Ureter (tissue), 1 donor: ENCODE data around the gene GAL3ST2.

DNA sequence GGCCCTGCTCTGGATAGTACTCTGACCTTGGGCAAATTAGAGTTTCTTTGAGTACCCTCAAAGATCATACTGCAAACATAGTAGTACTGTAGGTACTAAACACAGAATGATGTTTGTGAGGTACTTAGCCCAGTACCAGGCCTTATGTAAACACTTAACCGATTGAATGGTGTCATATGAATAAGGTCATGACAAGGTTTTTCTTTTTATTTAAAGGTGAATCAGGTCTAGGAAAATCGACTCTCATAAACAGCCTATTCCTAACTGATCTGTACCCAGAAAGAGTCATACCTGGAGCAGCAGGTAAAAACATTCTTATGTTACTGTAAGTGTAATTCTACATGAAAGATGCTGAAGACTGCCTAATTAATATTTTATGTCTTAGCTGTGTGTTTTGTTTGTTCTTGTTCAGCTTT, 19.2 kb downstream of the SEPTIN2 start:
- PRO-cap = no peak

DNA sequence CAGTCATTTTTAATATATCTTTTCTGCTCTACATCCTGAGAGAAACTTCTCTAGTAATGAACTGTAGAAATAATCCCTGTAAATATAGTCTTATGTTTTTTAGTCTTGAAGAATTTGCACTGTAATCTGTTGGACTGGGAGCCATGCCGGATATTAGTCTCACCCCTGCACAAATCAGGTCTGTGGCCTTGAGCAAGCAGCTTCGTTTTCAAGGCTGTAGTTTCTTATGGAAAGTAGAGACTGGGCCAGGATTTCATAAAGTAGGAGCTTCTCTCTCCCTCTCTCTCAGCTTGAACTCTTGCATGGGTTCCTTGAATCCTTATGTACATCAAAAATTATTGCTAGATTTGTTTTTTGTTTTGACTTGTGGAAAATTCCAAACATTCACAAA, 8.7 kb downstream of the FARP2 start:
- PRO-cap = no peak

DNA sequence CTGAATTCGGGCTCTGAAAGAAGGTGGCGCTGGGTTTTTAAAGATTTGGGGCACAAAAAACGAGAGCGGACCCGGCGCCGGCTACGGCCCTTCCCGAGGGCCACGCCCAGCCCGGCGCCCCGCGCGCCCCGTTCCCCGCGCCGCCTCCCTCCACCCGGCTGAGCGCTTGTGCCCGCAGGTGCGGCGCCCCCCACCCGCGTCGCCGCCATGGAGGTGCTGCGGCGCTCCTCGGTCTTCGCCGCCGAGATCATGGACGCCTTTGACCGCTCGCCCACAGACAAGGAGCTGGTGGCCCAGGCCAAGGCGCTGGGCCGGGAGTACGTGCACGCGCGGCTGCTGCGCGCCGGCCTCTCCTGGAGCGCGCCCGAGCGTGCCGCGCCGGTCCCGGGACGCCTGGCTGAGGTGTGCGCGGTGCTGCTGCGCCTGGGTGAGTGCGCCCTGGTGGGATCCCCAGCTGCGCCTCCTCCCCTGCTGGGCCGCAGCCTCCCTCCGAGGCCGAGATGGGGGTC, 786 bp downstream of the BOK start:
- PRO-cap = bidirectional peak, plus-strand start at position 381 of the sequence, minus-strand start at position 104 of the sequence

DNA sequence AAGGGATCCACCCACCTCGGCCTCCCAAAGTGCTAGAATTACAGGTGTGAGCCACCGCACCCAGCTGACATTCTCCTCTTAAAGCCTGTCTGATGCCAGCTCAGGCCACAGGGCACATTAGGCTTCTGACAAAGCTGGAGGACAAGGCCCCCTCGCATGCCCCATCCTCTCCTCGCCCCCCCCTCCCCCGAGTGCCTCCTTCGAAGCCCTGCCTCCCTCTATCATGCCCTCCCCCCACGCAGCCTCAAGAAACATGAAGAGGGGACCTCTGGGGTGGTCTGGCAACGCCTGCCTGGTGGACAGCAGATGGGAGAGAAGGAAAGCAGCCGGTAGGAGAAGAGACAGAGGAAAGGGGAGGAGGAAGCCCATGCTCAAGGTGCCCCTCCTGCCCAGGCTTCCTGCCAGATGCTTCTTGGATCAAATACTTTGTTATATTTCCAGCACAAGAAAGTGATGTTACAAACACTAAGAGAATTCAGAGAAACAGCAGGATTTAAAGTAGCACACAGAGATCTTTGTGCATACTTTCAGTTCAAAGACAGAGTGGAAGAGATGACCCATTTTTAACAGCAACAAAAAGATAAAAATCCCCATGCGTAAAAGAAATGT, 18.9 kb downstream of the BOK start:
- PRO-cap = no peak

DNA sequence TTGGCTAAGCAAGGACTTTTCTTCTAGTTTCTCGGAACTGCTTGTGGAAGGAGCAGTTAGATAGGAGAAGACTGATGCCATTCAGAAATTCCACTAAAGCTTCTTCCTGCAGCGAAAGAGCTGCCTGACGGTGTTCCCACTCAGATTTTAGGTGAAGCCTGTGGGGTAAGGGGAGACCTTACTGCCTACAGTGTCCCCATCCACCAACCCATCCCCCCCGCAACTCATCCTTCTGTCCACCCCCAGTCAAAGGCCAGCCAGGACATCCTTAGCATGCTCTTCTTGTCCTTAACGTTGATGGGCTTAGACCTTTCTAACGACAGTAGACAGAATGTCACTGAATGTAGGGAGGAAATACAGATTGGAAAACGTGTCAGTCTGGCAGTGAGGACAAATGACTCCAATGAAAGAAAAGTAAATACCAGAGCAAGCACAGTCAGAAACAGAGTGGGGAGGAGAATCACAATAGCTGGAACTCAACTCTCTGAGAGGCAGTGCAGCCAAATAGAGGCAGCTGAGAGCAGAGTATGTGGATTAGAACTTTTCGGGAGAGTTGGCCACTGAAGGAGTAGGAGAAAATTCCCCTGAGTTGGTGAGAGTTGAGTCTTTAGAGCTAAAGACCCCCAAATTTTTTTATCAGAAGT, 24.2 kb downstream of the ATG4B start:
- PRO-cap = no peak

DNA sequence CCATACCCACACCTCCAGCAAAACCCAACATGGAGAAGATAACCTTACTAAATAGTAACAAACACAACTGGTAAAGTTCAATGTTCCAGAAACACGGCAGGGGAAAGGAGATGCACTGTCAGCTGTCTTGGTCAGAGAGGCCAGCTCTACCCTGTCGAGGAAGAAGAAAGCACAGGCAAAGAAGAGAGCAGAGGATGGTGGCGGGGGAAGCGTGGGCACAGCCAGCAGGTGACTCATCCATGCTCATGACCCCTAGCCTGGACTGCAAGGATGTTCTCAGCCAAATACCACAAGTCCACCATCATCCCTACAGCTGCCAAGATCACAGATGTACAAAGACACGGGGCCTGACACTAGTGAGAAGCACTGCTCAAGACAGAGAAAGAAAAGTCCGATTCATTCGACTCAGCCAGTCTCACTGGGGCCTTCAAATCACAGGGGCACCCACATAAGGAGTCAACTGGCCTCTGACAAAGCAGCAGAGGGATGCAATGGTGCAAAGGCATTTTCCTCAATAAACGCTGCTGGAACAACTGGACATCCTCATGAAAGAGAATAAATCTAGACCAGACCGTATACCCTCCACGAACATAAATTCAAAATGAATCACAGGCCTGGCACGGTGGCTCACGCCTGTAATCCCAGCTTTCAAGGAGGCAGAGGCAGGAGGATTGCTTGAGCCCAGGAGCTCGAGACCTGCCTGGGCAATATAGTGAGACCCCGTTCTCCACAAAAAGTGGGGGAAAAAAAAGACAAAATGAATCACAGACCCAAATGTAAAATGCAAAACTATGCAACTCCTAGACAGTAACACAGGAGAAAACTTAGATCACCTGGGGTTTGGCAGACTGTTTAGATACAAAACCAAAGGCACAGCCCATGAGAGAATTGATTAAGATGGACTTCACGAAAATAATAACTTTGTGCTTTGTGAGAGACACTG, 5.5 kb downstream of the DTYMK start:
- PRO-cap = no peak

DNA sequence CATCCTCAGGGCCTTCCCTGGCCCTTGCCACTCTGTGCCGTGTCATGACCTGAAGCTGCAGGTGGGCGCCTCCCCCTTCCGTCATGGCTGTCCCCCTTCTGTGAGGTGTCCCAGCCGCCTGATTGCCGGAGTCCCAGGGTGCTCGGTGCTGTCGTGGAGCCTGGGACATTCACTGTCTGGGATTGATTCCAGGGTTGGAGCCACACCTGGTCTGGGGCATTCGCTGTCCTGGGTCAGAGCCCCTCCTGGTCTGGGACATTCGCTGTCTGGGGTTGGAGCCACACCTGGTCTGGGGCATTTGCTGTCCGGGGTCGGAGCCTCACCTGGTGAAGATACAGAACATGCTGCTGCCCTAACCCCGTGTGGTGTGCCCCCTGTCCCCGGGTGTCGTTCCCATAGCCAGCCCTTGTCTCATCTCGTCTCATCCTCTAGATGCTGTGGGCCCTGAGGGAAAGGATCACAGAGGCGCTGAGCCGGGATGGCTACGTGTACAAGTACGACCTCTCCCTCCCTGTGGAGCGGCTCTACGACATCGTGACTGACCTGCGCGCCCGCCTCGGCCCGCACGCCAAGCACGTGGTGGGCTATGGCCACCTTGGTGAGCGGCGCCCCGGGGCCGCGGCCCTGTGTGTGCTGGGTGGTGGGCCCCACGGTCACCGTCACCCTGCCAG, 21.1 kb upstream of the GAL3ST2 start:
- PRO-cap = no peak

- PRO-cap = no peak
Measured at GRCh38 chr2:241758924-241759420, 17.6 kb upstream of the GAL3ST2 start.

- PRO-cap = bidirectional peak, plus-strand start at chr2:241771745, minus-strand start at chr2:241771452
Measured at GRCh38 chr2:241771163-241772112, 5.2 kb upstream of the GAL3ST2 start.

DNA sequence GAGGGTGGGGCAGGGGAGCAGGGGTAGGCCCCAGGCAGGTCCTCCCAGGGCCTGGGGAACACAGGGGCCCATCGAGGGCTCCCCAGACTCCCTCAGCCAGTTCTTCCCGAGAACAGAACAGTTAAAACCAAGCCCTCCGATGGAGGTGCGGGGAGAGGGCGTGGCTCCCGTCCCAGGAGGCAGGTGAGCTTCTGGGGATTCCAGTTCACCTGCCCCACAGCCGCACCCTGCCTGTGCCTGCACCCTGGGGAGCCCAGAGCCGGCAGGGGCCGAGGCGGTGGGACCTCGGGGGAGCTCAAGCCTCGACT, at the start of gene GAL3ST2:
Gene GAL3ST2 (plus strand): TSS at position 203 of the 308 bp plus-strand sequence.
- PRO-cap = no peak

GRCh38 chr2:241797324-241798077, 11.5 kb upstream of the NEU4 start:
- PRO-cap = no peak

DNA sequence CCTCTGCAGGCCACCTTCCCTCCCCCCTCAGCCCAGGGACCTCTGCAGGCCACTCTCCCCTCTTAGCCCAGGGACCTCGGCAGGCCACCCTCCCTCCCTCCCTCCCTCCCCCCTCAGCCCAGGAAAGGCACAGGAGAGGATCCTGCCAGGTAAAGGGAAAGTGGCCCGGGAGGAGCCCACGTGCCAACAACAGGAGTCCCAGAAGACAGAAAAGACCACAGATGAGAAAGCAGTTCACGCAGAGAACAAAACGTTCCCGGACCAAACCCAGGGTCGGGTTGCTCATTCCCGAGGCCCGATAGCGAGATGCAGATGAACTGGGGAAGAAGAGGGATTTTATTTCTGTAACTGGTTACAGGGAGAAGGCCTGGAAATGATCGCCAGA, 1.0 kb upstream of the NEU4 start:
- PRO-cap = no peak

DNA sequence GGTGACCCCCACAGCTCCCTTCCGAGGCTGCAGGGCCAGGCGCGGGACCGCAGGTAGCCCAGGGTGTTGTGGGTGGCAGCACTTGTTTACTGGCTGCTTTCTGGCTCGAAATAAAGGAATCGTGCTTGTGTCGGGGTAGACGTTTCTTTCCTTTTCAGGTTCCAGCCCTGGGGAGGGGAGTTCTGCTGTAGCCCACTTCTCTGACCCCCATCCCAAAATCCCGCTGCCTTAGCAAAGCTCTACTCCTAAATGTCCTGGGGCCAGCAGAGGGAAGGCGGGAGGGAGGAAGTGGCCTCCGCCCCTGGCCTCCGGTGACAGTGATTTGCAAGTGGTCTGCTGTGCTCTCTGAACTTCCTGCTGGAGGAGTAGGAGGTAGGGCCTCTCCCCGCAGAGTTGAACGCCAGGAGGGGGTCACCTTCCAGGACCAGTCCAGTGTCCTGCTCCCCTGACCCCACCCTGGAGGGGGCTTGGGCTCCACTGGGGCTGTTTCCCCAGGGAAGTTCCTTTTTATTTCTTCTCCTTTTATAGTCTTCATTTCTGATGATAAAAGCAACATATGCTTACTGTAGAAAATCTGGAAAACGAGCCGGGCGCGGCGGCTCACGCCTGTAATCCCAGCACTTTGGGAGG, 8.4 kb downstream of the NEU4 start:
- PRO-cap = no peak

DNA sequence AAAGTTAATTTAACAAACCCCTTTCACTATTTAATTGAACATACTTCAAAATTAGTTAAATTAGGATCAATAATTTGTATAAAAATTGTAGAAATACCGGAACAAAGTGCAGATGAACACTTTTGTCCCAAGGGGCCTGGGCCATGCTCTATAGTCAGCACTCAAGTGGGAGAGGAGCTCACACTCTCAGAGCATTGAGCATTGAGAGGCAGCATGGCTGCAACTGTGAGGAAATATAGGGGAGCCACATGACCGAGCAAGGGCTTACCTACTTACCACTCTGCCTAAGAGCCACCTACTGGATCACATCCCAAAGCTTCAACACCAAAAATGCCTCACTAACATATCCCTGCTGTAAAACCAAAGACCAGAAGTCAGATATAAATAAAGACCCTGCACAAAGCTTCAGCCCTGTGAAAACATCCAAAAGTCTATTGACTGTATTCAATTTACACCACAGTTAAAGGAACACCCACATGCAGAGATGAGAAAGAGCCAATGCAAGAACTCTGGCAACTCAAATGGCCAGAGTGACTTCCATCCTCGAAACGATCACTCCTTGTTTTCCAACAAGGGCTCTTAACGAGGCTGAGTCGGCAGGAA, 15.2 kb upstream of the FAM240C start:
- PRO-cap = no peak